ENCODE measurements around a stretch of chr1.

GRCh38 chr1:93110138-93110710, 31.1 kb downstream of the MTF2 start:
- PRO-cap, result no peak
- RAMPAGE, long total RNA, 5 experiments, result start-site peak on the plus strand in 2 of 5 experiments, at chr1:93110553-93110613 at its widest, 11 to 35 reads per replicate
- RRBS, result no CpG with 5 or more reads among the region's 4 CpGs

DNA sequence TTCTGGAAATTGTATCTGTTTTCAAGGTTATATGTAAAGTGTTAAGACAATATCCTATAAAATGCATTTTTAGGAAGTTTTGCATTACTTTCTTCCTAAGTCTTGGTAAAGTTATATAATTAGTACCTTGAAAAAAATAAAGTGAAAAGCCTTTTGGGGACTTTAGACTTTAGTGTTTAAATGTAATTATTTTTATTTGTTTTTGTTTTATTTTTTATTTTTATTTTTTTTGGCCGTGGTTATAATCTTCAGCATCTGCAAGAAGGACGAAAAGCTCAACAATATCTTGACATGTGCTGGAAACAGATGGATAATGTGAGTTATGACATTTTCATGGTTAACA, 76.1 kb downstream of the FNBP1L start:
- PRO-cap, result no peak
- RAMPAGE, long total RNA, 5 experiments, result no peak in any of the 5 experiments
- RRBS, result no CpG with 5 or more reads among the region's 2 CpGs

- PRO-cap, result no peak
- RAMPAGE, long total RNA, 5 experiments, result start-site peak on the minus strand in 2 of 5 experiments, at chr1:93567386-93567500 at its widest, 5 to 14 reads per replicate
- RRBS, result no CpG with 5 or more reads among the region's 18 CpGs
Measured at GRCh38 chr1:93567081-93567979, 114.3 kb downstream of the BCAR3 start.

DNA sequence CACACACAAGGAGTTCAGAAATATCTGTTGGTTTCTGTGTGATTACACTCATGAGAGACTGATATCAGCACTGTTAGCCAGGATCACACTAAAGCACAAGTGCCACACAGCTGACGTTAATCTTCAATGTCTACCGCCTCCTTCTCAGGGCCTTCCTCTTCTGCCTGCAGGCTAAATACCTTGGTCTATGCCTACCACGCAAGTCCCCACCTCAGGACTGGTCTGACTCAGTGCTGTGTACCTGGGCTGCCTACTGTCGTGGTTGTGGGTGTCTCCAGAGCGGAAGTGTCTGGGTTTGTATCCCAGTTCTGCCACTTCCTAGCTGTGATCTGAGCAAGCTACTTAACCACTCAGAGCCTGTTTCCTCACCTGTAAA, 60.8 kb downstream of the DNTTIP2 start:
- PRO-cap, result no peak
- RAMPAGE, long total RNA, 5 experiments, result no peak in any of the 5 experiments
- RRBS, result no CpG with 5 or more reads among the region's 5 CpGs

GRCh38 chr1:93875569-93875866, 3.5 kb downstream of the DNTTIP2 start:
- PRO-cap, result no peak
- RAMPAGE, long total RNA, 5 experiments, result no peak in any of the 5 experiments

GRCh38 chr1:93876096-93877262, 2.5 kb downstream of the DNTTIP2 start:
- PRO-cap, result no peak
- RAMPAGE, long total RNA, 5 experiments, result start-site peak on the minus strand in 1 of 5 experiments, at chr1:93876350-93876577 at its widest, 34 reads per replicate
- RRBS, result no CpG with 5 or more reads among the region's 5 CpGs

DNA sequence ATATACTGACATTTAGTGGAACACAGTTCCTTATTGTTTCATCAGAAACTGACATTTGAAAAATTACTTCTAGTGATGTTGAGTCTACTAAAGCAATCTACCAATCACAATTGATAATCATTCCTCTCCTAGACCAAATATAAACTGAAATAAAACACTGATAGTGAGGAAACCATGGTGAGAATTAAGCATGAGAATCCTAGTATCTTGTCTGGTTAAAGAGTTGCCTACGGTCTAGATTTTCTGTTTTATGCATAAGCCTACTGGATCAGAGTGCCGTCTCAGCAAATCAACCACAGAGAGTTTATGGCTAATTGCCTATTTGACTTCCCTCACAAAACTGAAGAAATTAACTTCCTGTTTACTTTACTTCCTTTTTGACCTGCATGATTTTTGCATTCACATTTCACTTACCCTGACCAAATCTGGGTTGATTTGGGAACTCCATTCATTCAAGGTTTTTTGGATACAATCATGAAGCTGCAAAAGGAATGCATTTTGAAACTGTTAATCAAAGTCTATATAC, 5.1 kb downstream of the GCLM start:
- PRO-cap, result no peak
- RAMPAGE, long total RNA, 5 experiments, result start-site peak on the minus strand in 1 of 5 experiments, centred at position 435 of the sequence, 5 reads per replicate
- RRBS, result no CpG with 5 or more reads among the region's 2 CpGs

DNA sequence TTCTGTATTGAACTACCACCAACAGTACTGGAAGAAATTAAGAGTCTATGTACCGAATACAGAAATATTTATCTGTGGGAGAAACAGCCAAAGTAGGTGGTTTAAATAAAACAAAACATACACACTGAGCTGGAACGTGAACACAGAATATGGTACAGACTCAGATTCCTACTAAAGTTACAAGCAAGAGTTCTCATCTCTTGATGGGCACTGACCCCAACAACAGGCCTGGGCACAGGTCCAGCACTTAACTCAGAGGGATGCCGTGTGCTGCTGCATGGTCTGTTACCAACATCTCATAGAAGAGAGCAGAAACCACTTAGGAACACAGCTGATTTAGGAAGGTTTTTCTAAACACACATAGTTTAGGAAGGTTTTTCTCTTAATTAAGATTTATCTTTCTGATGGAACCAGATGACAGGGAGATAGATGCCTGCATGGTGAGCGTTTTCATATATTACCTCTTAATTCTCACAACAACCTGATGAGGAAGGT, 1.6 kb downstream of the GCLM start:
- PRO-cap, result no peak
- RAMPAGE, long total RNA, 5 experiments, result no peak in any of the 5 experiments
- RRBS, result no CpG with 5 or more reads among the region's 4 CpGs

GRCh38 chr1:94025111-94025858, 95.7 kb downstream of the ABCA4 start:
- PRO-cap, result no peak
- RAMPAGE, long total RNA, 5 experiments, result no peak in any of the 5 experiments
- RRBS, result no CpG with 5 or more reads among the region's 15 CpGs

- PRO-cap, result unidirectional peak, plus-strand start at chr1:94296288
- RAMPAGE, long total RNA, 5 experiments, result no peak in any of the 5 experiments
- RRBS, result no CpG with 5 or more reads among the region's 6 CpGs
Measured at GRCh38 chr1:94295662-94296583, 58.5 kb upstream of the ARHGAP29 start.

DNA sequence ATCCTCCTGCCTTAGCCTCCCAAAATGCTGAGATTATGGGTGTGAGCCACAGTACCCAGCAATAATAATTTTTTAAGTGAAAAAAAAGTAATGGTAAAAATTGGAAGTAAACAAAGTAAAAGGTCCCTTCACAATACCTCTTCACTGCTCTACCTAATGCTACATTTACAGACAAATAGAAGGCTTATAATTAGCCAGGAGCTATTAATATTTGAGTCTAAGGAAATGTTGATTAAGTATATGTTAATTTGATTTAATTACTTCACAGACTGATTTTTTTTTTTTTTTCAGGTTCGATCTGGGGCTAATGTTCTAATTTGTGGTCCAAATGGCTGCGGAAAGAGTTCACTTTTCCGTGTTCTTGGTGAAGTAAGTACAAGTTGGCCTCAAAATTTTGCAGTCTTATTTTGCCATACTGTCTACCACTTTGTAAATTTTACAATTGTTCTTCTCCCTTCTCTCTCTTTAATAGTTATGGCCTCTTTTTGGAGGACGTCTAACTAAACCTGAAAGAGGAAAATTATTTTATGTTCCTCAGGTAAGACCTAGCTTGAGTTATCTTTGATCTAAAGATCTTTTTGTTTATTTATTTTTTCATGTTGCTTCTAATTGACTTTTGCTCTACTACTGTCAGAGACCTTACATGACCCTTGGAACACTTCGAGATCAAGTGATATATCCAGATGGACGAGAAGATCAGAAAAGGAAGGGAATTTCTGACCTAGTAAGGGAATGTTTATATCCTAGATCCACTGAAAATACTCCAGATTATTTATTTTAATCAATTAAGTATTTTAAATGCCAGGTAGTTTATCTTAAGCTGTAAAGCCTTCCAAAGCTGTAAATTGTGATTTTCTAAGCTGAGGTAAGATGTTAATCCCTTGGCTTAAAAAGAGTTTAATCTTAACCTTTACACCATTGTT, 43.0 kb downstream of the F3 start:
- PRO-cap, result no peak
- RAMPAGE, long total RNA, 5 experiments, result start-site peak on the plus strand in 3 of 5 experiments, centred at positions 513 to 664 of the sequence, 7 to 42 reads per replicate
- RRBS, result no CpG with 5 or more reads among the region's 6 CpGs

DNA sequence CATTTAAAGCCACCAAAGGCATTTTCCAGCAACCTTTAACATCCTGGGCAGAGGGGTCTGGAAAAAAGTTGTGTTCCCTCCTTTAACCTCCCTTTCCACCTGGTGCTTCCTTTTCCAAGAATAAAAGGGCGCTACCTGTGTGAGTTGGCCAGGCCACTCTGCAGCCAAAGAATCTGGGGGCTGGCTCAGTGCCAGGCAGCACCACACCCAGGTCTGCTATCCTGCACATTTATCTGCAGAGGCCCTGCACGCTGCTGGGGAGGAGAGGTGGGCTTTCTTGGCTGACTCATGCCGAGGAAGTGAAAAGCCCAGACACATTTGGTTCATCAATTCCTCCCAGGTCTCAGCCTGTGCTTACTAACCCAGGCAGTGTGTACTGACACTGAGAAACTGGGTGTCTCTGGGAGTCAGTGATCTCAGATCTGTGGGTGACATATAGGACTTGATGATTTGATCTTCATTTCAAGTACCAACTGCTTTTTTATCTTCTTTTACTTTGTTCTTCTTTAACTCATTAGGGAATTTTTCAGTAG, 79.9 kb upstream of the F3 start:
- PRO-cap, result unidirectional peak, minus-strand start at position 97 of the sequence
- RAMPAGE, long total RNA, 5 experiments, result no peak in any of the 5 experiments
- RRBS, result no CpG with 5 or more reads among the region's 3 CpGs

DNA sequence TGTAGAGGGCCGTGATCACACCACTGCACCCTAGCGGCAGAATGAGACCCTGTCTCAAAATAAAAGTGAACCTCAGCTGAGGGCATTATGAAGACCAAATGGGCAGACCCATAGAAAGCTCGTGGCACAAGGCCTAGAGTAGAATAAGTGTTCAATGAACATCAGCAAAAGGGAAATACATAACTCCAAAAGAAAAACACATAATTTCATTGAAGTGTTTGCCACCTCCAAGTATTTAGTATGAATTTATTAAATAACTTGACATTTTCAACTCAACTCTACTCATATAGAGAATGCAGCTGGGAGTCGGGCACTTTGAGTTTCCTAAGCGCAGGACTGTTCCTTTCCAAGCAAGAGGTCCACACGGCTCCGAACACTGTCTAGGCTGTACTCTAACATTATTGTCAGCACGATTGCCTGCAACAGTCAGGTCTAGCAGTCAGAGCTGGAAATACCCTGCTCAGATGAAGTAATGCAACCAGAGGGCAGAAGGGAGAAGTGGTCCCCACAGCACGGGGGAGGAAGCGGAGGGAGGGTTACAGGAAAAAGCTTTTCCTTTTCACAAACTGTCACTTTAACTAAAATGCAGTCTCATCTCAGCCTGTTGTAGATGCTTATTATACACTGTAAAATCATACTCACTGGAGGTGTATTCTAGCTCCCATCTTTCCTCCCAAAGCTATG, 99.1 kb upstream of the SLC44A3 start:
- PRO-cap, result no peak
- RAMPAGE, long total RNA, 5 experiments, result no peak in any of the 5 experiments
- RRBS, result no CpG with 5 or more reads among the region's 10 CpGs

DNA sequence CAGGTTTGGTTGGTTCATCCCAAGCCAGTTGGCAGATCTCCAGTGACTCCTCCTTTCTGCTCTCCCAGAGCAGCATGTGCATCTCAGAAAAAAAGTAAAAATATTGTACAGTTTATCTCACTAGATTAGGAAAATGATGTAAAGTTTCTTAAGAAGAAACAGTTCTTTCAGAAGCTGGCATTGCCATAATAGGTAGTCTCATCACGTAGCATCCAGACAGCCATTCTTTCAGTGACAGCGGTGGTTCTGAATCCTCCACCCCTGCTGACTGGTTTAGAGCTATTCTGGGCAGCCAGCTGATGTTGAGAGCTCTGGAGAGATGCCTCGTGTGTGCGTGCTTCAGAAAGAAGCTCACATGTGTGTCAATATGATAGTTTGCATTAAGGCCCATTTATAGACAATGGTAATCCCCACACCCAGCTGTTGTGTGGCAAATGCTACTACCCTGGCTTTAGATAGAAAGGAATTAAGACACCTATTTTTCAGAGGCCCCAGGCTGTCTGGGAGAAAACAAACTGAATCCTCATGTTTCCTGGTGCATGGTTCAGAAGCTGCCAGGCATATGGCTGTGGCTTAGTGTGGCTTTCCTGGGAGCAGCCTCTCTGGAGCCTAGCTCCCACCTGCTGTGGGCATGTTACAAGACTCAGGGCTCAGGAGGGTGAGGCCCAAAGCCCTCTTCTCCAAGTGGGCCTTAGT, 53.0 kb downstream of the CNN3 start:
- PRO-cap, result no peak
- RAMPAGE, long total RNA, 5 experiments, result no peak in any of the 5 experiments
- RRBS, result no CpG with 5 or more reads among the region's 4 CpGs

- PRO-cap, result no peak
- RAMPAGE, long total RNA, 5 experiments, result start-site peak on the plus strand in 1 of 5 experiments, at chr1:94876229-94876390 at its widest, 13 reads per replicate
- RRBS, result no CpG with 5 or more reads among the region's 10 CpGs
Measured at GRCh38 chr1:94875739-94876854, 50.8 kb downstream of the CNN3 start.

- PRO-cap, result no peak
- RAMPAGE, long total RNA, 5 experiments, result no peak in any of the 5 experiments
- RRBS, result no CpG with 5 or more reads among the region's 5 CpGs
Measured at GRCh38 chr1:94949508-94950320, 22.8 kb upstream of the CNN3 start.

DNA sequence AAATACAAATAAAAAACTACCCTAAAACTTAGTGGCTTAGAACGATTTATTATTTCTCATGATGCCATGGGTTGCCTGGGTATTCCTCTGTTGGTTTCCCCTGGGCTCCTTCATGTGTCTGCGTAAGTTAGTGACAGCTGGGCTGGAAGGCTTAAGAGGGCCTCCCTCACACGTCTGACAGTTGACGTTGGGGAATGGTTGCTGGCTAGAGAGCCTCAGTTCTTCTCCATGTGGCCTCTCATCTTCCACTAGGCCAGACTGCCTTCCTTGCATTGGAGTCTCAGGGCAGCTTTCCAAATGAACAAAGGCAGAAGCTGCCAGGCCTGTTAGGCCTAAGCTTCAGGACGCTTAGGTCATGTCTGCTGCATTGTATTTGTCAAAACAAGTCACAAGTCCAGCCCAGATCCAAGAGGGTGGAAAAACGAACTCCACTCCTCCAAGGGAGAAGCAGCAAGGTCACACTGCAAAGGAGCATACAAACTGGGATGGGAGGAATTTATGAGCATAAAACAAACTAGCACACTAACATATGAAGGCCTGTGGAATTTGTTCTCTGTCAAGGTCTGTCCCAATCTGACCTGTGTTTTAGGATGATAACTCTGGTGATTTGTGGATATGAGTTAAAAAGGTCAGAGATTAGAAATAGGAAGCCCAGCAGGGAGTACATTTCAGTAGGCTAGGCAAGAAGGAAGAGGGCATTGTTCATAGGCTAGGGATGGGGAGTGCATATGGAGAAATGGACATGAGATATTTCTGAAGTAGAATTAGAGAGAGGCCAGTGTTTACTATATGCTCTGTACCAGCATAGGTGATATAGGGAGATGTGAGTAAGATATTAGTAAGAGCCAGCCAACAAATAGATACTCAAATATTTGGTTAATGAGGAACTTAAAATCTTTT, 29.0 kb upstream of the CNN3 start:
- PRO-cap, result no peak
- RAMPAGE, long total RNA, 5 experiments, result no peak in any of the 5 experiments
- RRBS, result no CpG with 5 or more reads among the region's 6 CpGs

DNA sequence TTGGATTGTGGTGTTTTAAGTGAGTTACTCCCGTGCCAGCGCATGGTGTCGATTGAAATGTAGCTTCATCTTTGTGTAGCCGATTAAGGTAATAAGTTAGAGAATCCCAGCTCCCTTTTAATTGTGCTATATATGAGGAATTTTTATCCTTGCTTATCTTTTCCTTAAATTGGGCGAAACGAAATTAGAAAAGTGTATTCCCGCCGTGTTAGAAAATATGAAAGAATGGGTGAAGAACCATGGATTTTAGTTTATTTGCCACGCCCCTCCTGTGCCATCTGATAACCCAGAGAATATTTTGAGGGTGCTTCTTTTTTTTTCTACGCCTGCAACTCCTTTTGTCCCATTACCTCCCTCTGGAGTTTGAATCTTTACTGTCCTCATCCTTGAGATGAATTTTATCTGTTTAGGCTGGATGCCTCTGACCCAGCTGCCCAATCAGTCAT, 1.5 kb downstream of the TLCD4 start:
- PRO-cap, result no peak
- RAMPAGE, long total RNA, 5 experiments, result no peak in any of the 5 experiments
- RRBS, result no CpG with 5 or more reads among the region's 10 CpGs

DNA sequence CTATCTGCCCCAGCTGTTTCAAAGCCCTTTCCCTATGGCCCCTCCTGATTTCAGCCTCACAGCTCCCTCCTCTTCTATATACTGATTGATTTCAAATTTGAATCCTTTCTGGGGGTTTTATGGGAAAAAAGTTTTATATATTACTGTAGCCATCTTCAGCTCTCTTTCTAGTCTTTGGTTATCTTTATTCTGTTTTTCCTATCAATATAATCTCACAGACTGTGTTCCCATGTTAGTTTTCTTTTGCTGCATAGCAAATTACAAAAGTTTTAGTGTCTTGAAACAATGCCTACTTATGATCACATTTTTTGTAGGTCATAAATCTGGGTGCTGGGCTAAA, 325.0 kb downstream of the RWDD3 start:
- PRO-cap, result unidirectional peak, minus-strand start at position 165 of the sequence
- RAMPAGE, long total RNA, 5 experiments, result no peak in any of the 5 experiments

DNA sequence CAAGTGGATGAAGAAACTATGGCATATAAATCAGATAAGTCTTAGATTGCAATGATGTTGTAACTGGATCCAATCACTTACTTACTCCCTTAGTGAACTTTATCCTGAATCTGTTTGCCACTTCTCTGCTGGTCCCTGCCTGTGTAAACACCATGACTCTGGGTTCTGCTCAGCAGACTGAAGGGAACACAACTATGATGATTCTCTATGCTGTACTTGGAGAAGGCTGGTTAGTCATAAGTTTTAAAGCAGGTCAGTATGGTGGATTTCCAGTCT, 391.2 kb downstream of the RWDD3 start:
- PRO-cap, result no peak
- RAMPAGE, long total RNA, 5 experiments, result no peak in any of the 5 experiments

Data from stomach (tissue), 7 donors.